HT-29 (cell line): ENCODE results near the gene PDPR.

- RAMPAGE, long total RNA: no peak
Observed at GRCh38 chr16:69655388-69655939, 70.9 kb downstream of the NQO1 start.

- RAMPAGE, long total RNA: no peak
Observed at GRCh38 chr16:69833272-69833748, 71.2 kb downstream of the WWP2 start.

GRCh38 chr16:69941331-69941842, 9.7 kb upstream of the CLEC18A start:
- RAMPAGE, long total RNA: no peak

GRCh38 chr16:69942144-69942666, 8.9 kb upstream of the CLEC18A start:
- RAMPAGE, long total RNA: no peak

GRCh38 chr16:70060600-70061377, 53.3 kb upstream of the PDPR start:
- RAMPAGE, long total RNA: no peak

GRCh38 chr16:70113782-70115164, at the start of gene PDPR:
Gene PDPR (plus strand): TSS chr16:70114332.
- RAMPAGE, long total RNA: no peak

GRCh38 chr16:70187905-70188481, 14.4 kb downstream of the CLEC18C start:
- RAMPAGE, long total RNA: no peak

GRCh38 chr16:70249593-70250464, 1.9 kb downstream of the EXOSC6 start:
- RAMPAGE, long total RNA: no peak

GRCh38 chr16:70251033-70251835, 506 bp downstream of the EXOSC6 start:
- RAMPAGE, long total RNA: no peak

- RAMPAGE, long total RNA: no peak
Observed at GRCh38 chr16:70427905-70428809, 10.7 kb downstream of the ST3GAL2 start.

GRCh38 chr16:70450558-70451014, 3.8 kb upstream of the FCSK start:
- RAMPAGE, long total RNA: no peak

DNA sequence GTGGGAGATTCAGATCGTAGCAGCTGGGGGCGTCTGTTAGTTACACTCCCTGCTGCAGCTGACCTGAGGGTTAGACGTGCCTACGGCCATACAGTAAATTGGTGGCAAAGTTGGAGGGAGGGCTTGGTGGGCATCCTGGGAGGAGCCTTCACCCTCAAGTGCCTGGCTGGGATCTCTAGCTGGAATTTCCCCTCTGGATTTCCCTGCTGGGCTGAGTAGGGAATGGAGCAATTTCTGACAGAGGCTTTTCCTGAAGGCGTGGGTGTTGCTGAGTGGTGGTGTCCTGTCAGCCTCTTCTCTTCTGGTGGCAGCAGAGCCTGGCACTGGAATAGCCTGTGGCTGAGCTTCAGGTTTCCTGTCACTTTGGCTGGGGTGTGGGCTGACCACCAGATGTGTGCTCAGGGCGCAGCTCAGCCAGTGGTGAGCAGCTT, 6.5 kb downstream of the FCSK start:
- RAMPAGE, long total RNA: no peak

DNA sequence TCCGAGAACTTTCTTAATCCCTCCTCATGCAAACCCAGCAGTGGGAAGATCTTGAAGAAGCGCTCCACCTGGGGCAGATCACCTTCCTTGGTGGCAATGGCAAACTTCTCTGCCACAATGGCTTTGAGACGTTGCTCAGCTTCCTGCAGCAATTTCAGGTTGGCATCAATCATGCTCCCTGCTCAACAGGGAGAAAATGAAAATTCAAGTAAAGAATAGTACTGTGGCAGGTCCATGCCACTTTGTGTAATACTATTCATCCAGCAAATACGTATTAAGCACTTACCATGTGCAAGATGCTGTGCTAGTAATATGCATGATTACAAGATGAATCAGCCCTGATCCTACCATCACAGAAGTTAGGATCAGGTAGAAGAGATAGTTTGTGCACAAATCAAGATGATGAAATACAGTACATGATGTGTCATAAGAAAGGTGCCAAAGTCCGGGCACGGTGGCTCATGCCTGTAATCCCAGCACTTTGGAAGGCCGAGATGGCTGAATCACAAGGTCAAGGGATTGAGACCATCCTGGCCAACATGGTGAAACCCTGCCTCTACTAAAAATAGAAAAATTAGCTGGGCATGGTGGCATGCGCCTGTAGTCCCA, 11.0 kb downstream of the COG4 start:
- RAMPAGE, long total RNA: no peak

DNA sequence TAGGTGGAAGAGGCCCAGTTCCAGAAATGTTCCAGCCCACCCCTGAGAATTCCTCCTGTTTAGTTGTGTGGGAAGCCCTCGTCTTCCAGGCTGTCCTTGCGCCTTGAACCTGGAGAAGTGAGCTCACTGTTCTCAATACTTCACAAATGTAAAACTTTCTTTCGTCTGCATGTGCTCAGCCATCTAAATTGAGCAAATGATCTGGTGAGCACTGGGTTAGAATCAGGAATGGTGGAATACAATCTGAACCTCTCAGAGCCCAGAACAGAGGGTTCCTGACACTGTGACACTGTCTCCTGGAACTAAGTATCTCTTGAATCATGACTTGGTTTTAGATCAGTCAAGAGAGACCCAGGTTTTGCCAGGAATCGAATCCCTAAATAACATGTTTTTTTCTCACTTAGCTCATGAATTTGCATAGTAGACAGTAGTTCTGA, 49.2 kb downstream of the SF3B3 start:
- RAMPAGE, long total RNA: no peak

DNA sequence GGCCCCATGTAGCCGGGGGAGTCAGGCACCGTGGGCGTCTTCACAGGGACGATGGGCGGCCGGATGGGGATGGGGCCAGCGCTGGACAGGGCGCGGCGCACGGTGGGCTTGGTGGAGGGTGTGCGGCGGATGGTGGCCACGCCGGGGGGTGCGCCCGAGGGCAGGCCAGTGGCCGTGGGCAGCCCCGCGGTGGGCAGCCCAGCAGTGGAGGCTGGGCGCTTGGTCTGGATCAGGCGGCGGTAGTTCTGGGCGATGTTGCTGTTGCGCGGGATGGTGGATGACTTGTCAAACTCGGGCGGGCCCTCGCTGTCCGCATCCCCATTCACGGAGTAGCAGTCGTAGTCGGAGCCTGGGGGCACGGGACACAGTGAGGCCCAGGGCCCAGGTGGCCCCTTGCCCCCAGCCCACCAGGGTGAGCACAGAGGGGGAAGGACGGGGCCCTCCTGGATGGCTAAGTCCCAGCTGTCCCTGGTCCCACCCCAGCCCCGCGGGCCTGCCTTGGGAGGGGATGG, 17.8 kb downstream of the IL34 start:
- RAMPAGE, long total RNA: no peak

- RAMPAGE, long total RNA: no peak
Observed at GRCh38 chr16:70682674-70683453, 3.0 kb downstream of the MTSS2 start.

- RAMPAGE, long total RNA: no peak
Observed at GRCh38 chr16:70724620-70725766, 39.1 kb upstream of the MTSS2 start.

DNA sequence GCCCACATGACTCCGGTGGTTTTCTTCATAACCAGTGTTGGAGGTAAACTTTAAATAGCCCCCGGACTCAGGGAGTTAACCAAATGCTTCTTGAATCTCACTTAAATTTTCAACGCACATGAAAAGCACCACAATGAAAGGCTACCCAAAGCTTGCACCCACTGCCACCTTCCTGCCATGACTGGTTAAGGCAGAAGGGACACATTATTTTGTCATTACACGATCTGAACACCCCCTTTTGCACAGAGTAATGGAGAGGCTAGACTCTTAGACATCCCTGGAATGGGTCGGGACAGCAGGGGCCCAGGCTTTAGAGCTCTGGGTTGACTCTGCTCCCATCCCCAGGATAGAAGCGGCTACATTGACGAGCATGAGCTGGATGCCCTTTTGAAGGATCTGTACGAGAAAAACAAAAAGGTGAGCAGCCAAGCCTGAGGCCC, 26.7 kb downstream of the CALB2 start:
- RAMPAGE, long total RNA: no peak

- RAMPAGE, long total RNA: no peak
Observed at GRCh38 chr16:71573453-71574286, 3.2 kb downstream of the TAT start.

DNA sequence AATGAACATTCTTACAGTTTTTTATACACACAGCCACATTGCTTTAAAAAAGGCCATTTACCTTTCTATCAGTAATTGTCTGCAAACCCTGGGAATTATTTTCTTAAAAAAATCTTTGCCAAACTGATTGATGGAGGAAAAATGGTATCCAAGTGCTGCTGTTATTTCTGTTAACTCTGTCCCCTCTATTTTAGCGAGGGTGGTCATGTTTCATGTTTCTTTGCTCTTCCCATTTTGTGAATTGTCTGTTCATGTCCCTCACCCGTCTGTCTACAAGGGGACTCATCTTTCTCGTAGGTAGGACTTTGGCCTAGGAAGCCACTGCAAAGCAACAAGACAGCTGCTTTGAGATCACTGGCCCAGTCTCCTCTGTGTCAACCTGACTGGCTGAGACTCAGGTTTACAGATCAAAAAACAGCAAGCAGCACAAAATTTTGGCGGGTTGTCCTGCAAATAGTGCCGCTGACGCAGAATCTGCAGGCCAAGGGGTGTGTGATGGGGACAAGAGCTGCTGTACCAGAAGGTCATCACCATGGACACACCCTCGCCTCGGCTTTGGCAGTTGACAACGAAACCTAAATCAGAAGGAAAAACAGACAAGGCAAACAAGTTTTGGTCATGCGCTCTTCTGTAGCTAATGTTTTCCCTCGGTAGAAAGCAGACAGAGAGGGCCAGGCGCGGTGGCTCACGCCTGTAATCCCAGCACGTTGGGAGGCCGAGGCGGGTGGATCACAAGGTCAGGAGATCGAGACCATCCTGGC, 4.7 kb upstream of the TAT start:
- RAMPAGE, long total RNA: no peak